Monocyte (primary cell): ENCODE measurements around the genes RUVBL2, PRR12, RRAS, IRF3 and ADM5.

GRCh38 chr19:48961986-48962752 is 2.9 kb upstream of the FTL start:
- PRO-cap, 2 experiments: peak in 2 of 2 experiments; most common plus-strand start chr19:48962598 (in 2); most common minus-strand start chr19:48962453 (in 2)

GRCh38 chr19:48993432-48994009 is at the start of gene RUVBL2:
Gene RUVBL2 (plus strand): TSS chr19:48993887.
- PRO-cap, 2 experiments: peak in 2 of 2 experiments; most common plus-strand start chr19:48993533 (in 1); most common minus-strand start chr19:48993748 (in 1)

DNA sequence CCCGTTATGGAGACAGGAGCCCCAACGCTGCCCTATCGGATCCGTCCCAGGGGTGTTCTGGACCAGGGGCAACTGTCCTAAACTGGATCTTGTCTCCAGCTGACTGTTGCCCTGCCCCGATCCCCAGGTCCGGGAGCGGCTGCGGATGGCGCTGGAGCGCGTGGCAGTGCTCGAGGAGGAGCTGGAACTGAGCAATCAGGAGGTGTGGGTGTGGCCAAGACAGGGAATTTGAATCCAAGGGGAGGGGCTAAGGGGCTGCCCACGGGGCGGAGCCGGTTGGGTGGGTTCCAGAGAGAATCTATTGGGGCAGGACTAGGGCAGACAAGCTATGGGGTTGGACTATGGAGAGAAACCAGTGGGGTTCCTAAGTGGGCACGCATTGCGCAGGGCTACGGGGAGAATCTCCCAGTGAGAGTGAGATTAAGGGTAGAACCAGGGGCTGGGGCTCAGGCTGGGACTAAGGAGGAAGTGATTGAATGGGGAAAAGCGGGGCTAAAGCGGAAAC is 10.0 kb downstream of the PPFIA3 start:
- PRO-cap, 2 experiments: no peak in any of the 2 experiments

GRCh38 chr19:49150862-49151502 is 4.2 kb downstream of the HRC start:
- PRO-cap, 2 experiments: no peak in any of the 2 experiments

GRCh38 chr19:49209942-49210961 is 52.7 kb downstream of the TRPM4 start:
- PRO-cap, 2 experiments: no peak in any of the 2 experiments

GRCh38 chr19:49301126-49301661 is 23.8 kb downstream of the SLC6A16 start:
- PRO-cap, 2 experiments: no peak in any of the 2 experiments

GRCh38 chr19:49333508-49334422 is 1.4 kb upstream of the CD37 start:
- PRO-cap, 2 experiments: no peak in any of the 2 experiments

DNA sequence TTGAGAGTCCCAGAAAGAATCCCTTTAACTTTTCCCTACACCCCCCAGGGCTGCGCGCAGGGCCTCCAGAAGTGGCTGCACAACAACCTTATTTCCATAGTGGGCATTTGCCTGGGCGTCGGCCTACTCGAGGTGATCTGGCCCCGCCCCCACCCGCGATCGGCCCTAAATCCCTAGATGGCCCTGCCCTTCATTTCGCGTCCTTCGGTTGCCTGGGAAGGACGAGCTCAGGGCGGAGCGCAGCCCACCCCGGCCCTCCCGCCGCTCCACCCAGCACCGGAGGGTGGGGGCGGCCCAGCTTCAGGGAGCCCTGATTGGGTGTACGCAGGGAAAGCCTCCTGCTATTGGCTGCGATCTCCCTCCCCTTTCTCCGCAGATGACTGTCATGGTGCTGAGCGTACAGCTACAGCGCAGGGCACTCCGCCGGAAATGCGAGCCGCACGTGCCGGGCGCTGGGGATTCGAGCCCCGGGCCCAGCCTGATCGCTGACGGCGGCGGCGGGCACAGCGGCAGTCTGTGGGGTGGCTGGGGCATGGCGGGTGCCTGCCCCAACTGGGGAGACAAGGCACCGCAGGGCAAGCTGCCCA is 4.2 kb downstream of the CD37 start:
- PRO-cap, 2 experiments: no peak in any of the 2 experiments

DNA sequence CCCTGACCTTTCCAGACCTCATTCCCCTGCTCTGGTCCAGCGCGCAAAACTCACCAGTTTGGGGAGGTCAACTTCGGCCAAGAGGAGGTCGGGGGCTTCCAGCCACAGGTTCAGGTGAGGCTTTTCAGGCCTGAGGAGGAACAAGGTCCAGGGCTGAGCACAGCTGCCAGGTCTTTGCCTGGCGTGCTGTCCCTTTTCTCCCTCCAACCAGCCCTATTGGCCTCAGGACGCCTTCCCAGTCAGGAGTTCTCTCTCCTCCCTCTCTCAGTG is 4.7 kb downstream of the PIH1D1 start:
- PRO-cap, 2 experiments: no peak in any of the 2 experiments

DNA sequence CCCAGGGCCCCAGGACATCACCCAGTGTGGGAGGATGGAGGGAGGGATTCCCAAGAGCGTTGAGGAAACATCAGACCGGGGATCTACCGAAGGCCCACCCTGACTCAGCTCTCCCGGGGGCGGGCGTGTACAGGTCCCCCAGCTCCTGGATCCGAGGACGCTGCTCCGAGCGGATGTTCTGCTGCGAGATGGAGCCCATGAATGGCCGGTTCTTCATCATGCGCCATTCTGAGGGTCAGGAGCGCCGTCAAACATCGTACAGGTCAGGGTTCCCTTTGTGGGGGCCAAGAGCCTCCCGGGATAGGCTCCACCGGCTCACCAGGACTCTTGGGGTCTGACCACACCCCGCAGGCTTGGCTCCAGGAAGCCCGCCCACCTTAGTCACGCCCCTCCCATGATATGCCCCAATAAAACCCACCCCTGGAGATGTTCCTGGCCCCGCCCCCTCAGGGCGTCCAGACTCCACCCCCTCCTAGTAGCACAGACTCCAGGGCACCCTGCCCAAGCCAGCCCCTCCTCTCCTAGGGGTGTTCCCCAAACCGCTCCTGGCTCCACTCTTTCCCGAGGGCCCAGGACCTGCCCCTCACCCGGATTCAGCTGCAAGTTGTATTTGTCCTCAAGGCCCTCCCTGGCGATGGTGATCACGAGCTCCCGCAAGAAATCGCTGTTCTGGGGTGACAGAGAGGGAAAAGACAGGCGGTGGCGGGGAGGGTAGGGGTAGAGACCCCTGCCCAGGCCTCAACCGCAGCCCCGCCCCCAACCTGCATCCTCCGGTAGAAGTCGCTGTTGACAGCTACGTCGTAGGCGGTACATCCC is 4.2 kb downstream of the PIH1D1 start:
- PRO-cap, 2 experiments: no peak in any of the 2 experiments

- PRO-cap, 2 experiments: no peak in any of the 2 experiments
Observed at GRCh38 chr19:49475281-49475556, 1.2 kb downstream of the FLT3LG start.

GRCh38 chr19:49490131-49490698 is 2.8 kb downstream of the RPL13A start:
- PRO-cap, 2 experiments: no peak in any of the 2 experiments

DNA sequence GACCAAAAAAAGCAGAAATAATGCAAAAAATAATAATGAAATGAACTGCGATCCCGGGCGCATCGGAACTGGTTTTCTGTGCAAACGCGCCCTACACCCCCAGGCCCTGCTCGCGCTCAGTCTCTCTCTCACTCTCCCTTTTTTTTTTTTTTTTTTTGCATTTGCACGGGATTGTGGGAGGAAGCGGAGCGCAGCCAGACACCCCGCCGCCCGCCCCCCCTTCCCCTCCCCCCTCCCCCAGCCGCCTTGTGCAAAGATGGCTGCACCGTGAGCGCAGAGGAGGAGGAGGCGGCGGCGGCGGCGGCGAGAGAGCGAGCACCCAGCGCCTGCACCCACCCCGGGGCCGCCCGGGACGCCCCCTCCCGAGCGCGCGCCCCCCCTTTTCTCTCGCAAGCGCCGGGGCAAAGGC is at the start of gene PRR12:
TSS of gene PRR12 (plus strand) at position 229 of the 409 bp plus-strand sequence.
- PRO-cap, 2 experiments: peak in 2 of 2 experiments; most common plus-strand start position 277 of the sequence (in 2)

DNA sequence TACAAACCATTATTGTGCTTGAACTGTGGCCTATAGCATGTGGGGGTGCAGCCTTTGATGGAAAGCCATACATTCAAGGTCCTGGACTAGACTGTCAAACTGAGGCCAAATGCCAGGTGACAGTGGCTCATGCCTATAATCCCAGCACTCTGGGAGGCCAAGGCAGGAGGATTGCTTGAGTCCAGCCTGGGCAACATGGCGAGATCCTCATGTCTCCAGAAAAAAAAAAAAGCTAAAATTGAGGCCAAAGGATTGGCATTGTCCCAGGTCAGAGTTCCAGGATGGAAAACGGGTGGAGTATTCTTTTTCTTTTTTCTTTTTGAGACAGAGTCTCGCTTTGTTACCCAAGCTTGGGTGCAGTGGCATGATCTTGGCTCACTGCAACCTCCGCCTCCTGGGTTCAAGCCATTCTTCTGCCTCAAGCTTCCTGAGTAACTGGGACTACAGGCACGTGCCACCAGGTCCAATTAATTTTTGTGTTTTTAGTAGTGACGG is 10.6 kb downstream of the RRAS start:
- PRO-cap, 2 experiments: no peak in any of the 2 experiments

DNA sequence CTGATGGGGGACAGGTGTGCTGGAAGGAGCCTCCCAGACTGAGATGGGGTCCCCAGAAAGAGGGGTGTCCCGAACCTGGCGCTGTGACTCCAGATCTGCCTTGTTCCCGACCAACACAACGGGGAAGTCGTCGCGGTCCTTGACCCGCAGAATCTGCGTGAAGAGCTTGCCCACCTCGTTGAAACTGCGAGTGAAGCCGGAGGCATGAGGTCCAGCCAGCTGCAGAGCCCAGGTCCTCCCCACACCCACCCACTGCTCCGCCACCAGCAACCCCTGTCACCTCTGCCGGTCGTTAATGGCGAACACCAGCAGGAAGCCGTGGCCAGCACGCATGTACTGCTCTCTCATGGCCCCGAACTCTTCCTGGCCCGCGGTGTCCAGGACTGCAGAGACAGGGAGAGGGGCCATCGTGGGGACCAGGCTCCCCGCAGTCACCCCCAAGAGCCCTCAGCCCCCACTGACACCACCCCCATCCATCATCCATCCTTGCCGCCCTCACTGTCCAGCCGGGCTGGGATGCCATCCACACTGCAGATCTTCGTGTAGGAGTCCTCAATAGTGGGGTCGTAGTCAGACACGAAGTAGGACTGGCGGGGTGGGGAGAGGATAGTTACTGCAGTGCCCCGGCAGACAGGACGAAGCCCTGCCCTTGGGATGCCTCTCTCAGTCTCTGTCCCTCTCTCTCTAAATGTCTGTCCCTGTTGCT is 3.2 kb downstream of the RRAS start:
- PRO-cap, 2 experiments: no peak in any of the 2 experiments

- PRO-cap, 2 experiments: peak in 2 of 2 experiments; most common plus-strand start chr19:49640523 (in 2); most common minus-strand start chr19:49640204 (in 2)
Observed at GRCh38 chr19:49639831-49641043, at the start of gene RRAS. Gene RRAS (minus strand): TSS chr19:49640143.

GRCh38 chr19:49665207-49666334 is at the start of gene IRF3:
Gene IRF3 (minus strand): TSS chr19:49665857.
- PRO-cap, 2 experiments: peak in 2 of 2 experiments; most common plus-strand start chr19:49666014 (in 2); most common minus-strand start chr19:49665610 (in 2)

DNA sequence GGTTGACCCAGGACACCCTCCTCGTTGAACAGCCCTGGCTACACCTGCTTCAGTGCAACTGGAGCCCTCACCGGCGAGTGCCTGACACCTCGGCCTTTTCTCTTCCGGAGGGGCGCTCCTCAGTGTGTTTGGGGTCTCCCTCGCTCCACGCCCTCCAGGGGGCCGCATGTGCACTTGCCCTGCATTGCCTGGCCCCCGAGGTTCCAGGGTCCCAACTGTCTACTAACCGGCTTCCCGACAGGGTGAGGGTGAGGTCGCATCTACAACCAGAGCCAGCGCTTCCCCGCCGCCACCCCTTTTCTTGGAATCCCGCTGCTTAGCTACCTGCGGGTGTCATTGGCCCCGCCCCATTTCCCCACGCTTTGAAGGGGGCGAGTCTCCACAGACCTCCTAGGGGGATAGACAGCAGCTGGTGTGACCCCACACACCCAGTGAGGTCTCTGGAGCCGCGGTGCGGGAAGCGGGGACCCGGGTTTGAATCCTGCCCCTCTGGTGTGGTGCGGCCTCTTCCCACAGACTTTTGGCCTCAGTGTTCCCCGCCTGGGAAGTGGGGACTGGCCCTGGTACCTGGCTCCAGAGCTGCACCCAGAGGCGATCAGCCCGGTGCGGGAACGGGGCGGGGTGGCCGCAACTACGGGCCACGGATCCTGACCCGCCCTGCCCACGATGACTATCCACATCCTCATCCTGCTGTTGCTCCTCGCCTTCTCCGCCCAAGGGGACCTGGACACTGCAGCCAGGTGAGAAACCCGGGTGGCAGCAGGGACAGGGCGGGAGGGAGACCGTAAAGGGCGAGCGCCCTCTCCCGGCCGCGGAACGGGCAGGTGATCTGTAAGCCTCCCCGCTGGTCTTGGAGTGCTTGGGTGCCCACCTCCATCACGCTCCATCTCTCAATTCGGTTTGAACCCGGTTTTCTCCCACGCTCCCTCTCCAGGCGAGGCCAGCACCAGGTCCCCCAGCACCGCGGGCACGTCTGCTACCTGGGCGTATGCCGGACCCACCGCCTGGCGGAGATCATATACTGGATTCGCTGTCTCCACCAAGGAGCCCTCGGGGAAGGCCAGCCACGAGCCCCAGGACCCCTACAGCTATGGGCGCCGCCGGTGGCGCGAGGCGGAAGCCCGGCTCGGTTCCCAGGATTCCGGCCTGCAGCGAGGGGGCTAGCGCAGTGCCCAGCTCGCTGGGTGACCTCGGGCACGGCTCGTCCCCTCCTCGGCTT is at the start of gene ADM5:
TSS of gene ADM5 (plus strand) at position 423 of the 1,219 bp plus-strand sequence.
- PRO-cap, 2 experiments: no peak in any of the 2 experiments

DNA sequence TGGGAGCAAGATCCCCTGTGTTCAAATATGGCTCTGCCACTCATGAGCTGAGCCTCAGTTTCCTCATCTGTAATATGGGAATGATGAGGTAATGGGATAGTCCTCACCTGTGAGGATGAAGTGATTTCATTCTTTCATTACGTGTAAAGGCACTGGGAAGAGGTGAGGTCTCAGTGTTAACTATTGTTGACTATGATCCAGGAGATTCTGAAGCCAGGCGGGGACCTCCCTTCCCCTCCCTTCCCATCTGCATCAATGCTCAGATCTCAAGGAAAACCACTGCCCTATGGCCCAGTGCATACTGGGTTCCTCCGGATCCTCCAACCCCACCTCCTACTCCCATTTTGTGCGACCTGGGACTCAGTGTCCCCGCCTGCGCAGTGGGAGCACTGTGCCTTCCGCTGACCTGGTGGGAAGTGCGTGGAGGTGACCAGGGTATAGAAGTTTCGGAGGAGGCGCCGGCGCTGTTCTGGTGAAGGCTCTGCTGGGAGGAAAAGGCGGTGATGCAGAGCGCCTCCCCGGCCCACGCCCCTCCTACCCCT is 5.0 kb downstream of the FUZ start:
- PRO-cap, 2 experiments: no peak in any of the 2 experiments

GRCh38 chr19:49920718-49921402 is 8.1 kb upstream of the ATF5 start:
- PRO-cap, 2 experiments: no peak in any of the 2 experiments